Measurements from ENCODE around the gene PRC1.

GRCh38 chr15:90914276-90914762 lies 11.2 kb downstream of the MAN2A2 start:
- RRBS = no CpG with 5 or more reads among the region's 11 CpGs

GRCh38 chr15:90957075-90957839 lies 2.6 kb downstream of the RCCD1 start:
- RRBS = under 1% methylated on average over 16 of the region's 59 CpGs

DNA sequence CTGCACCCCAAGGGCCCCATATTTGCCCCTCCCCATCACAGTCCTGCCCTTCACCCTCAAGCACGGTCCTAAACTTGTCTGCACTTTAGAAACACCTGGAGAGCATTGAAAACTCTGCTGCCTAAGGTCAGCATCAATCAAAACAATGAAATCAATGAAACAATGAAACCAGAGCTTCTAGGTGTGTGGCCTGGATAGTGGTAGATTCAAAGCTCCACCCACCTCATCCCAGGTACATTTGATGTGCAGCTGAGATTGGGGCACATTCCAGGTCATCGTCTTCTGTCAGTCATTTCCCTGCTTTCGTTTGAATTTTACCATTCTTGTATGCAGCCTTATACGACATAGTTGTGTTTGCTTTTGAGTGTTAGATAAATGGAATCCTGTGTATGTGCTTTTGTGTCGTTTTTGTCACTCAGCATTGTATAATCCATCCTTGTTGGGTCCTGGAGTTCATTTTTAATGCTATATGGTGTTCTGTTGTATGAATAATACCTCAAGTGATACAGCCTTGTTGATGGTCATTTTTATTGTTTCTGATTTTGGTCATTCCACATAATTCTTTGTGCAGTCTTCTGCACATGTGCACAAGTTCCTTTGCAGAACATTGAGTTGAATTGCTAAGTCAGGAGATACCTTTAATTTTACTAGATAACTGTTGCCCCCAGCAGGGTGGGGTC lies 7.3 kb downstream of the RCCD1 start:
- RRBS = no CpG with 5 or more reads among the region's 5 CpGs

DNA sequence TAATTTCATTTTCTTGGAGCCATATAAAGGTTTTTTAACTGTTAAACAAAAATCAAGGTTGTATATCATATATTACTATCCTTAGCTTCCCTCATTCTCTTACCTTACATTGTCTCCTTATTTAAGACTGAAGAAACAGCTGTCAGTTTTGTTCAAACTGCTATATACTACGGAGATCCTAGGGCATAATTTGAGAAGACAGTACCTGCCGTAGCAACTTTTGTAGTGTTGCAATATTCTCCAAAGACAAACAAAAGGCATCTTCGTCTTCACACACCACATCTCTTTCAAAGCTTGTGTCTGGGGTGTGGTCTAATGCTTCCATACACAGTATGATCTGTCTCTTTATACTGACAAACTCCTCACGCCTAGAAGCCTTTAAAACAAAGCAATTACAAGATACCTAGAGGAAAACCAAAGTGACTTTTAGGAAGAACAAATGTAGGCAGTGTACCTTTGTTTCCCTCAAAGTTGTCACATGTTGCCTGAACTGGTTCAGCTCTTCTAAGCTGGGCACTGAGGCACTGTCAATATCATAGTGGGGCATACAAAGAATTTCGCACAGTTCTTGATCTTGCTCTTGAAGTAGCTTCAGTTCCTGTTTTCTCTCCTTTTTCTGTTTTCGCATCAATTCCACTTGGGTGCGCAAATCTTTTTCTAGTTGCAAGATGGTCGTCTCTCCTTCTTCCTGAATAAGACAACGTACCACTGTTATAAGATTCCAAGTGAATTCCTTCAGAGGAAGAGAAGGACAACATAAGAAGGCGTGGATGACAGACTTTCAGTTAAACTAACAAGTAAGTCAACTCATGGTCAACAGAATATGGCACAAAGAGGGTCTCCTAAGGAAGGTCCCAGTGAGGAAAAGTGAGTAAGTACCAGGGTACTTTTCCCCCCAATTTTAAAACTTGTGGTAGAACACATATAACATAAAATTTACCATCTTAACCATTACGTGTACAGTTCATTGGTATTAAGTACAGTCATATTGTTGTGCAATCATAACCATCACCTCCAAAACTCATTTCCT lies 12.7 kb downstream of the PRC1 start:
- RRBS = no CpG with 5 or more reads among the region's 11 CpGs

GRCh38 chr15:90994359-90994984 lies at the start of gene PRC1:
Gene PRC1, minus strand, starts transcription at chr15:90994535.
- RRBS = 0% methylated on average over 4 of the region's 74 CpGs

DNA sequence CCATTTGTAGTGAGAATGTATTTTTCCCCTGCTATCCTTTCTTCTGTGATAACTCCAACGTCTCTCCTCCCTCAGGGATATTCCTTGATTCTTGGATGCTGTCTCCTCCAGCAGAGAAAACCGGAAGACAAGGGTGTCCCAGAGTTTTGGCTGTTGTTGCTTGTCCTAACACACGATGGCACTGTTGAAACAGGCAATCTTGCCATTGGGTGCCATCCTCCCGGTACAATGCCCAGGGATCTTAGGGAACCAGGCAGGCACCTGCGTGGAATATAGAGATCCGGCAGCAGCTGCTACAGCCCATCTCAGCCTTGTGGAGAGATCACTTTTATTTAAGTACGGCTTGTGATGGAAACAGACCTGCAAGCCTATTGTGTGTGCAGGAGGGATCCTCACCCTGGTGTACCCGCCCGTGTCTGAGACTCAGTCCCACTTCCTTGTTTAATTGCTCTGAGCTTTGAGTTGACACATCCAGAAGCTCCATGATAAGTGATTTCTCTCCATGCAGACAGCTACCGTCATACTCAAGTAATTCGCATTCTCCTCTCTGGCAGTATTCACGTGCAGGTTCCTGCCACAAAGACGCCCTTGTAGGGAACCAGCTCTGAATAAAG lies 33.6 kb upstream of the VPS33B start:
- RRBS = 0% methylated on average over 4 of the region's 13 CpGs

- RRBS = no CpG with 5 or more reads among the region's 9 CpGs
Measured at GRCh38 chr15:91263979-91264688, 164.1 kb downstream of the SV2B start.

GRCh38 chr15:91408459-91409315 lies 308.6 kb downstream of the SV2B start:
- RRBS = no CpG with 5 or more reads among the region's 9 CpGs

DNA sequence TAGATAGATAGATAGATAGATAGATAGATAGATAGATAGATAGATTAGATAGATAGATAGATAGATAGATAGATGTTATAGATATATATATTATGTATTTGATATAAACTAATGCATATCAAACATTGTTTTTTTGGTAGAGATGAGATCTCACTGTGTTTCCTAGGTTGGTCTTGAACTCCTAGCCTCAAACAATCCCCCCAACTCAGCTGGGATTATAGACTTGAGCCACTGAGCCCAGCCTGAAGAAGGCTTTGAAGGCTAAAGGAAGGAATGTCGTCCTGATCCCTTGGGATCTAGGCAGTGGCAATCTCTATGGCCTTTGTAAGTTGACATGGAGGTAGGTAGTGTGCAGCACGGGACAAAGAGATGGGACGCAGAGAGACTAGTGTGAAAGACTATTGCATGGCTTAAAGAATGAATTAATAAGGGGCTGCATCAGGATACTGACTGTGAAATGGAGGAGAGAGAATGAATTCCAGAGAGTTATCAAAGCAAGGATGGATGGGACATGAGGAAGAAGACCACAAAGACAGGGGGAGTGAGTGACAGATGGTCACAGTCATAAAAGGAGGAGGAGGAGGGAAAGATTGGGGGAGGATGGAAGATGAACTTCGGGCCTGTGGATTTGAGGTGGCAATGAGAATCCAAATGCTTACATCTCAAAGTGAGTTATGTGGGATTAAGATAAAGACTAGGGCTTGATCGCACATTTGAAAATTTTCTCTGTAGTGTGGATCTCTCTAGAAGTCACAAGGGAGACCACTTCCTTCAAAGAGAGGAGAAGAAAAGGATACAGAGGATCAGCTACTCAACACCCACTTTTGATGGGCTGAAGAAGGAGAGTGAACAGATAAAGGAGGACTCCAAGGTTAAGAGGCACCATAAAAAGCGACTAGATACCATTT lies 163.0 kb downstream of the SLCO3A1 start:
- RRBS = no CpG with 5 or more reads among the region's 6 CpGs

GRCh38 chr15:92120205-92120663 lies 266.7 kb downstream of the SLCO3A1 start:
- RRBS = no CpG with 5 or more reads among the region's 6 CpGs

GRCh38 chr15:92647885-92648487 lies 7.6 kb downstream of the FAM174B start:
- RRBS = no CpG with 5 or more reads among the region's 4 CpGs

DNA sequence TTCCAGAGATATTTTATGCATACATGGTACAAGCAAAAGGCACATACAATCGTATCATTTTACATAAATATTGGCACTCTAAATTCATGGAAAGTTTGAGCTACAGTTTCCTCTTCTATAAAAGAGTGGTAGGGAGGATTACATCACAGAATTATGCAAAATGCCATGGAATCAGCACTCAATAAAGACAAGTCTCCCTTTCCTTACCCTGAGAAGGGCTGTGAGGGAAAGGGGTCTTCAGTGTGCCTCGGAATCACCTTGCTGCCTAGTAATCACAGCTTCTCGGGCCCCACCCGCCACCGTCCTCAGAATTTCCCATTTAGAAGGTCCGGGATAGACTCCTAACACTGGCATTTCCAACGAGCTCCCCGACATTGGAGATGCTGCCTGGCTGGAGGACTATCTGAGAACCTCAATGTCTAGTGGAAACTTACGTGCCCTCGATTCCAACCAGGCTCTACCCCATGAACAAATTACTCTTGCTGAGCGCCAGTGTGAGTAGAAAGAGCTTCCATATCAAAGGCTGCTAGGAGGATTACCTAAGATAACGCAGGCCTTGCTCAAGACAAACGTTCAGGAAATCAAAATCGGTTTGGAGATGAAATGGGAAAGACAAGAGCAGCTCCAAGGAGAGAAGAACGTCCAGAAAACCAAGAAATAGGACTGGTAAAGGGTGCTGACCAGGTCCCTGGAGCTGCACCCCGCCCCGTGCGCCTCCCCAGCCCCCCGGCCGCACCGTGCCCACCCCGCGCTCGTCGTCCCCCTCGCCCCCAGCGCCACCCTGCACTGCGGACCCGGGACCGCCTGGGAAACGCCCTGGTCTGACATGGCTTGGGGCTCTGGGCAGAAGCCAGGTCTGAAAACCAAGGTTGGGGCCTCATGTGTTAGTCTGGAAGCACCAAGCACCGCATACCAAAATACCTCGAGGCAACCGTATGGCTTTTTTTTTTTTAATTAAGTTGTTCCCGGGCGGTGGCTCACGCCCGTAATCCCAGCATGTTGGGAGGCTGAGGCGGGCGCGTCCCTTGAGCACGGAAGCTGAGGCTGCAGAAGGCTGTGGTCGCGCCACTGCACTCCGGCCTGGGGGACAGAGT lies 91.9 kb upstream of the CHD2 start:
- RRBS = 5% methylated on average over 11 of the region's 45 CpGs

- RRBS = no CpG with 5 or more reads among the region's 8 CpGs
Measured at GRCh38 chr15:92810449-92811057, 89.6 kb upstream of the CHD2 start.

GRCh38 chr15:92818435-92819705 lies 81.3 kb upstream of the CHD2 start:
- RRBS = no CpG with 5 or more reads among the region's 23 CpGs

- RRBS = no CpG with 5 or more reads among the region's 17 CpGs
Measured at GRCh38 chr15:92883582-92884203, 16.4 kb upstream of the CHD2 start.

DNA sequence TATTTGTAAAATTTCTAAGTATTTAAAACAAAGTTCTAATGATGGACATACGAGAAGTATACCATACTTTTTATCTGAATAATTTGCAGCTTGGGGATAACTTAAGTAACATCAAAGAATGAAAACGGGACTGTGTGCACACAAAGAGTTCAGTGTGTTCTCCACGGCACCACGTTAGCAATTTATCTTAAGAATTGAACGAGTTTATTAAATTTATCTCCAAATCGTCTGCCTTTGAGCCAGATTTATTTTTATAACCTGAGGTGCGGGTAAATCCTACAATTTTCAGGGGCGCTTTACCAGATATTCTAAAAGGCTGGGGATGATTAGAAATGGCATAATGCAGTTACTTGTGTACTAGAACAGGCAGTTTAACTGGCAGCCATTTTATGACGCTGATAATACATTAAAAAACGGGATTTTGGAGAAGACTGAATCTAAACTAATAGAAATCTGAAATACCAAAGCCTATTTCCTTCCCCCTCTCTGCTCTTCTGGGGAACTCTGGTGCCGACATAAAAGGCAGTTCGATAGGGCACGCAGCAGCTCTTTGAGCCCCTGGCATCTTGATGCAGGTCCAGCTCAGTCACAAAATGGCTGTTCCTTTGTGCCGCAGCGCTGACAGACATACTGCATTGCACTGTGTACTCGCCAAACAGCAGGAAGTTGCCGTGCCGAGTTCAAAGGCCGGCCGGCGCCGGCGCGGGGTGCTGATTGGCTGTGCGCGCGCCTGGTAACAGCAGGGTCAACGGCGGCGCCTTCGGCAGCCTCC lies 3.7 kb downstream of the CHD2 start:
- RRBS = 1% methylated on average over 6 of the region's 31 CpGs

- RRBS = no CpG with 5 or more reads among the region's 15 CpGs
Measured at GRCh38 chr15:92910346-92911169, 10.4 kb downstream of the CHD2 start.

GRCh38 chr15:92921218-92922306 lies 21.4 kb downstream of the CHD2 start:
- RRBS = no CpG with 5 or more reads among the region's 6 CpGs

DNA sequence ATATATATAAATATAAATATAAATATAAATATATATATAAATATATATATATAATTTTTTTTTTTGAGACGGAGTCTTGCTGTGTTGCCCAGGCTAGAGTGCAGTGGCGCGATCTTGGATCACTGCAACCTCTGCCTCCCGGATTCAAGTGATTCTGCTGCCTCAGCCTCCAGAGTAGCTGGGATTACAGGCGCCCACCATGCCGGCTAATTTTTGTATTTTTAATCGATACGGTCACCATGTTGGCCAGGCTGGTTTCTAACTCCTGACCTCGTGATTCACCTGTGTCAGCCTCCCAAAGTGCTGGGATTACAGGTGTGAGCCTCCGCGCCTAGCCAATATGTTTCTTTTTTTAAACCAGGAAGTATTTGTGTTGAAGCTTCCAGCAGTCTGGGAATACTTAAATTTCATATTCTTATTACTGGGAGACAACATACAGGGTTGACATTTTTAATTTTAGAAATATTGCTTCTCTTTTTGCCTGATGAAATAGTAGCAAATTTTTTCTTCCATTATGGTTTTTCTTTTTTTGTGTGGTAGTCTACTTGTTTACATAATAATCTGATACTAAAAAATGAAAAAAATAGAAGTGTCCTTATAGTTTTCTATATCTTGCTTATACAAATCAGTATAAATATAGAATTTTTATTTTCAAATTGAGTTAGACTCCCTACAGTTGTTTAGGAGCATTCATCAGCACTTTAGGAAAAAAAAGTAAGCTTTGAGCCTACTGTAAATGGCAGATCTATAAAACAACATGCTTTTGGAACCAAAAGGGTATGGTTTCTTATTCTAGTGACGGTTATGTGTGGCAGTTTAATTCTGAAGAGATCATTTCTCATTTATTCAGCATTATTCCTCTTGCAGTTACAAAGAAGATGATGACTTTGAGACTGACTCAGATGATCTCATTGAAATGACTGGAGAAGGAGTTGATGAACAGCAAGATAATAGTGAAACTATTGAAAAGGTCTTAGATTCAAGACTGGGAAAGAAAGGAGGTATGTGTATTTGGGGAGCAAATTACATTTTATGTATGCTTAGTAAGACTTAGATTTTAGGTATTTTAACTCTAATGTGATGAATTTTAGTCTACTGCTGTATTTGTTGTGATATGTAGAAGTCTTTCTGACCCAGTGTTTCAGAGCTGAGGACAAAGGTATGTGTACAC lies 41.2 kb downstream of the CHD2 start:
- RRBS = 98% methylated on average over 2 of the region's 12 CpGs